GM06990 (cell line): Measurements from ENCODE around the gene POLR3E.

DNA sequence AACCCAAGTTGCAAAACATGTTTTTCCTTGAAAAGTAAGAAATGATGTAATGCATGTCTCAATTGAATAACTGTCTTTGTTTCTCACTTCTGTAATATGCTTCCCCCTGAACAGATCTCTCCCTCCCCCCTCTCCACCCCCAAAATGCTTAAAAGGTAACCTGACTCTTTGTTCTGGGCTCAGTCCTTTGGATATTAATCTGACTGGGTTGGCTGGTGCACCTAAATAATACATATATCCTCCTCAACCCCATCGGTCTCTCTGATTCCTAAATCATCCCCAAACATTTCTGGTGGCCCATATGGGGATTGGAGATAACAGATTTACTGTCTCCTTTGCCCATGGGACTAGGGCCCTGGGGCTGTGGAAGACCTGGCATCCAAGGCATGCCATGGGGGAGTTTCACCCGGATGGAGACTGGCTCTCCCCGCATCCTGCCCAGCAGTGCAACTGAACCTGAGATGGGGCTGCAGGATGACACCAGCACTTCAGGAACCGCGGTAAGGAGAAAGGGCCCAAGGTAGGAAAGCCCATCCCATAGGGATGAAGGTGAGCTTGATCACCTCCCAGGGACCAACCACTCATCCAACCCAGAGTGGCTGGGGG, 23.1 kb downstream of the ACSM1 start:
- RRBS: no CpG with 5 or more reads among the region's 5 CpGs

DNA sequence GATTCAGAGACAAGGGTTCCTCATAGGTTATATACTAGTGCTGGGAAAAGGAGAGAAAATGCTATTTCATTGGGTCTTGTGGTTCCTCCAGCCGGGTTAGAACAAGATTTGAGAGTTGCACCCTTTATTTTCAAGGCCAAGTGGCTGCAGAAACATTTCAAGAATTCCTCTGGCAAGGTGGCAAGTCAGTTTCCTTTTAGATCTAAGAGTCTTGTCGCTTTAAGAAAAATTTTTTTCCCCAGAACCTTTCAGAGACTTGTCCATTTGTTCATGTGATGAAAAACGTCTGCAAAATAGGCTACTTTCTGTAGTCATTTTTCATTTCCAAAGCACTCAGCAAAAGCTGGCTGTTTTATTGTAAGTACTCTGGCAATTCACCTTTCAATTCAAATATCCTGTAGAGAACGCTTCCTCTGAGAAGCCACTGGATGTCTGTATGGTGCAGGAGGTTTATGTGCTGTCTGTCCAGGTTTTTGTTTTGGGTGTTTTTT, 6.7 kb downstream of the THUMPD1 start:
- RRBS: no CpG with 5 or more reads among the region's 4 CpGs

DNA sequence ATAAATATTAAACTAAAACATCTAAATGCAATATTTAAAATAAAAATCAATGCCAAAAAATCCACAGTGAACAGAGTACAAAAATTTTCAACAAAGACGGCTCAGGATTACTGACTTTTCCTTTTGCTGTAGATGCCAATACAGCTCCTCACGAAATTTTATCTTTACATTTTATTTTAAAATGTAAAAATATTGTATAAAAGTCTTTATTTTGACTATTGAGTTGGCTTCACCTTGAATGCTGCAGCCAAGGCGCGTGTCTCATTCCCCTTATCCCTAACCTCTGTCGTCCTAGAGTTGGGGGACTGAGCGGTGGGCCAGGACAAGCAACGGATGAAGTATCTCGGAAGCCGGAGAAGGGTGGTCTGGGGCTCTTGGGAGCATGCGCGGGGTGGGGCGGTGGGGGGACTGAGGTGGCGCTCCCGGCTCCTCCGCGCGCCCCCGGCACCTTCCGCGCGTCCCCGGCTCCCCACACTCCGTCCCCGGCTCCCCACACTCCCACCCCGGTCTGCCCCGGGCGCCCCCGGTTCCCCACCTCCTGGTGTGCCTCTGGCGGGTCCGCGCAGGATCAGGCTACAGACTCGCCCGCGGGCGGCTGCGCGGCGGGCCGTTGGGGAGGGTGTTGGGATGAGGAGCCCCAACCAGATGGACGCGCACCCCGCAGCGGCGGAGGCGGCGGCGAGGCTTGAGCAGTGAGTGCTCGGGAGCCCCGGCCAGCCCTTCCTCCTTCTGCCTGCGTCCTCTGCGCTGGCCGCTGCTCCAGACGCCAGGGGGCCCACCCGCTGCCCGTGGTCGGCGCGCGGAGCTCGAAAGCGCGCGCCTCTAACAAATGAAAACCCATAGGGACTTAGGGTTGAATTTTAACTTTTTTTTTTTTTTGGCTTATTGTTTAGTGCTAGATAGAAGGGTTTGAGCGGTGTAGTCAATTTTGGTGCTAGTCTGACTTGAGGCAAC, 5.5 kb upstream of the CRYM start:
- RRBS: 11% methylated on average over 5 of the region's 64 CpGs

GRCh38 chr16:21300228-21301213, 22.4 kb upstream of the CRYM start:
- RRBS: 4% methylated on average over 12 of the region's 38 CpGs

DNA sequence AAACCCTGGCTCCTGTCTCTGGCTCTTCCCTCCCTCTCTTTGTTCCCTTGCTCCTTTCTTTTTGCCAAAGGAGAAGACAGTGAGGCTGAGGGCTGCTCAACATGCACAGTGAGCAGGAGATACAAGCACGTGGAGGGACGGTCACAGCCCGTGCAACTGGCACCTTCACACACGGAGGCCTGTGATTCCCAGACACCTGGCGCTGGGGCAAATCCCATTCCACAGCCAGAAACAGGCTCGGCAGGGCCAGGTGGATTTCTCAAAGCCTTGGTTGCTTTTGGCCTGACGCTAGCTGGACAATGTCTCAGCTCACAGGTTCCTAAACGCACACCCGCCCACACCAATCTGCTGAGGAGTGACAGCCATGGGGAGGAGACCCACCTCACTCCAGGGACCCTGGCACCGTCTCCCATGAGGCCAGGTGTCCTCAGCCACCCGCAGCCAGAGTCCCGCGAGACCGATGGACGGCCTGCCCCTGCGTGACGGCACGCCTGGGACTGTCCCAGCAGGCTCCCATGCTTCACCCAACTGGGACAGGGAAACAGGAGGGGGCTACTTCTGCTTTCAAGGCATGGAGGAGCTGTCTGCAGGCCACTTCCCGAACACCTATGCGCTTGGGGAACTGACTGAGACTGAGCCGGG, 85.8 kb upstream of the METTL9 start:
- RRBS: no CpG with 5 or more reads among the region's 21 CpGs

GRCh38 chr16:21519652-21520012, 79.7 kb upstream of the METTL9 start:
- RRBS: no CpG with 5 or more reads among the region's 25 CpGs

DNA sequence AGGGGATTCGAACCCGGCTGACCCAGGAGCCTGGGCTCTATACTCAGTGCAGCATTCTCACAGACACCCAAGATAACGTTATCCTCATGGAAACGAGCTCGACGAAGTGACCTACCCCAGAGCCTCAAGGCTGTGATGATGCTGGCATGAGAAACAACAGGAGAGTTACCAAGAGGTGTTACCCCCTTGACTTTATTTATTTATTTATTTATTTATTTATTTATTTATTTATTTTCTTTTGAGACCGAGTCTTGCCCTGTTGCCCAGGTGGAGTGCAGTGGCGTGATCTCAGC, 36.8 kb downstream of the NPIPB4 start:
- RRBS: no CpG with 5 or more reads among the region's 8 CpGs

DNA sequence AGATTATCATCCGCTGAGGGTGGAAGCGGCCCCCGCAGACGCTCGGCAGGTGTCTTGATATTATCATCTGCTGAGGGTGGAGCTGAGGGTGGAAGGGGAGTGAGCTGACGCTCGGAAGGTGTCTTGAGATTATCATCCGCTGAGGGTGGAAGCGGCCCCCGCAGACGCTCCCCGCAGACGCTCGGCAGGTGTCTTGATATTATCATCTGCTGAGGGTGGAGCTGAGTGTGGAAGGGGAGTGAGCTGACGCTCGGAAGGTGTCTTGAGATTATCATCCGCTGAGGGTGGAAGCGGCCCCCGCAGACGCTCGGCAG, 21.9 kb downstream of the NPIPB4 start:
- RRBS: no CpG with 5 or more reads among the region's 21 CpGs

GRCh38 chr16:22195505-22195978, 10.5 kb upstream of the EEF2K start:
- RRBS: no CpG with 5 or more reads among the region's 20 CpGs

DNA sequence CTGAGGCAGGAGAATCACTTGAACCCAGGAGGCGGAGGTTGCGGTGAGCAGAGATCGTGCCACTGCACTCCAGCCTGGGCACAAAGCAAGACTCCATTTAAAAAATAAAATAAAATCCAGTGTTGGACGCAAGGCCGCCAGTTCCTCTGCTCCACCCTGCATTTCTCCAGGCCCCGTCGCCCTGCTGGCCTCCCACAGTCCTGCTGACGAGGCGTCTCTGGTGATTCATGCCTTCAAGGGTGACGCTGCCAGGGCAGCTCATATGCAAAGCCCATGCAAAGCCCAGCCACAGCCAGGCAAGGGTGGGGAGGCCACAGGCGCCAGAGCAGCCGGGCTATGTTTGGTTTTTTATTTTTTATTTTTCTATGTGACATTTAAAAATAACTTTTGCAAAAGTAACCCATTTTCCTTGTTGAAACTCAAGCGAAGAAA, 6.5 kb upstream of the EEF2K start:
- RRBS: no CpG with 5 or more reads among the region's 13 CpGs

DNA sequence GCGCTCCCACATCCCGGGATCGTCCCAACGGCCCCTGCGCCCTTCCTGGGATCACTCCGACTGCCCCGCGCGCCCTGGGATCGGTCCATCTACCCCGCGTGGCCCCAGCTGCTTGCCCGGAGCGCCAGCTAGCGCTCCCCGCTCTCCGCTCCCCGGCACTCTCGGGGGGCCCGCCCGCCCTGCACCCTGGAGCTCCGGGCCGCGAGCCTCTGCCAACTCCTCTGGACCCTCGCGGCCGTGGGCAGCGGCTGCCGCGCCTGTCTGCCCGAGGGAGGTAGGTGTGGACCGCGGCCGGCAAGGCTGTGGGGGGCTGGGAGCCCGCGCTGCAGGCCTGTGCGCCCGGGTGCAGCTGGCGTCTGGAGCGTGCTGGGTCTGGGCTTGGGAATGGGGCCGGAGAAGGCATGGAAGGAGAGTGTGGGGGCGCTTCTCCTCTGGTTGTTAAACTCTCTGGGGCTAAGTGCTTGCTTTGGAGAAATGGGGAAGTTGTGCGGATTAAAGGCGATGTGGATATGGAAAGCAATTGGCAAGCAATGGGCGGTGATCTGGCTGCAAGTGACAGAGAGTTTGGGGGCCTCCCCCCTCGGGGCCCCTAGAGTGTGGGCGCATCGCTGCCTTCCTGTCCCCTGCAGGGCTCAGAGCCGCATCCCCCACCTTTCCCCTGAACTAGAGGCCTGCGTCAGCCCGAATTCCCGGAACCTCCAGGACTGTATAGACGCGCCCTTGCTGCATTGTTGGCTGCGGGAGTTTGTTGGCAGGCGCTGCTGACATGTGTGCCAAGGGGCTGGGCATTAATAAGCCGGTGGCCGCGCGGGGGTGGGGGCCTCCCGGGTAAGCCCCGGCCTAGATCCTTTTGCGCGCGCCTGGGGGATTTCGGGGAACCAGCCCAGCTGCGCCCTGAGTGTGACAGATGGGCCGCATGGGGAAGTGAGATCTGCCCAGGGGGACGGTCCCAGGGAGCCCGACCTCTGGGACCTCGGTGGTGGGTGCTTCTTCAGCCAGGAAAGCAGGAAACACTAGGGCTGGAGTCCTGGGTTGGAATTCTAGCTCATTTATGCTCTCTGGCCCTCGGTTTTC, 665 bp downstream of the EEF2K start:
- RRBS: 4% methylated on average over 31 of the region's 72 CpGs

DNA sequence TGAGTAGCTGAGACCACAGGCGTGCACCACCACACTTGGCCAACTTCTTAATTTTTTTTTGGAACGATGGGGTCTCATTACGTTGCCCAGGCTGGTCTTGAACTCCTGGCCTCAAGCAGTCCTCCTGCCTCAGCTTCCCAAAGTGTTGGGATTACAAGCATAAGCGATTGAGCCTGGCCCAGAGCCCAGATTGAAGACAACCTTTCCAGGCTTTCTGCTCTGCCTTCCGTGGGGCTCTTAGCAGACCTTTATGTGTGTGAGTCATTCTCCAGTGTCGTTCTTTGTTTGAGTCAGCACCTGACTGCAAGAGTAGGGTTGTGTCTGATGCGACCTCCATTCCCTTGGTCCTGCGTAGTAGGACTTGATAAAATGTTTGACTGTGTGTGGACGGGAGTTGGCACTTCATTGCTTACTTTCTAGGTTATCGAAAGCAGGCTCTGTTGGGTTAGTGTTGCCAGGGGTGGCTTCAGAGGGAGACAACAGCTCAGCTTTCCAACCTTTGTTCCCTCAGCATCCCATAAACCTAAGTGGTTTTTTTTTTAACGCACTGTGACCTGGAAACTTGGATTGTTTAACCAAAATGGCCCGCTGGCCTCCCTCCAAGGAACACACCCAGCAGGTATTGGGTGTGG, 26.4 kb downstream of the EEF2K start:
- RRBS: no CpG with 5 or more reads among the region's 12 CpGs

GRCh38 chr16:22285519-22286017, 11.6 kb upstream of the POLR3E start:
- RRBS: no CpG with 5 or more reads among the region's 6 CpGs

- RRBS: no CpG with 5 or more reads among the region's 4 CpGs
These were observed 5.2 kb upstream of the POLR3E start for GRCh38 chr16:22291853-22292593.

DNA sequence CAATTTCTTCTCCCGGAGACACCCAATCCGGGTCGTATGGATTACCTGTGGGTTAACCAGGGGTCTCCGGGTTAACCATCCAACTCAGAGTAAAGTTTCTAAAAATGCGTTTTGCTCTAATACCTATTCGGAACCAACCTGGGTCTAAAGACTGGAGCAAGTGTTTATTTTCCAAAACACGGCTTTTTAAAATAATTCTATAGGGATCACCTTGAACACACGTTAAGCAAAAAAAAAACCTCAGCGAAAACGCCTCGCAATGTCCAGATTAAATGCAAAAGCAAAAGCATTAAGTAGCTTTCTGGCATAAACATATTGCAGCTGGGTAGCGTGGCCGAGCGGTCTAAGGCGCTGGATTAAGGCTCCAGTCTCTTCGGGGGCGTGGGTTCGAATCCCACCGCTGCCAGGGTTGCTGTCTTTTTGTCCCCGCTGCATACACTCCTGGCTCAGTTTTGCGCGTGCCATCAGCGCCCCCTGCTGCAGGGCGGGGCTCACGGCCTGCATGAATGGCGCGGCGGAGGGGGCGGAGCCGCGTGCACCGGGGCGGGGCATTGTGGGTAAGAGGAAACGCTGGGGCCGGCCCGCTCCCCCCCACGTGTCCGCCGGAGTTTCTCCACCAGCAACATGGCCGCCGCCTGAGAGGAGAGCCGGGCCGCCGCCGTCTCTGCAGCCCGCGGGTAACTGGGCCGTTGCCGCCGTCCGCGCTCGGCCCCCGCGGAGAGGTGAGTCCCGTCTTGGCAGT, at the start of gene POLR3E:
Gene POLR3E (plus strand): TSS at position 594 of the 742 bp plus-strand sequence.
- RRBS: 5% methylated on average over 10 of the region's 56 CpGs

DNA sequence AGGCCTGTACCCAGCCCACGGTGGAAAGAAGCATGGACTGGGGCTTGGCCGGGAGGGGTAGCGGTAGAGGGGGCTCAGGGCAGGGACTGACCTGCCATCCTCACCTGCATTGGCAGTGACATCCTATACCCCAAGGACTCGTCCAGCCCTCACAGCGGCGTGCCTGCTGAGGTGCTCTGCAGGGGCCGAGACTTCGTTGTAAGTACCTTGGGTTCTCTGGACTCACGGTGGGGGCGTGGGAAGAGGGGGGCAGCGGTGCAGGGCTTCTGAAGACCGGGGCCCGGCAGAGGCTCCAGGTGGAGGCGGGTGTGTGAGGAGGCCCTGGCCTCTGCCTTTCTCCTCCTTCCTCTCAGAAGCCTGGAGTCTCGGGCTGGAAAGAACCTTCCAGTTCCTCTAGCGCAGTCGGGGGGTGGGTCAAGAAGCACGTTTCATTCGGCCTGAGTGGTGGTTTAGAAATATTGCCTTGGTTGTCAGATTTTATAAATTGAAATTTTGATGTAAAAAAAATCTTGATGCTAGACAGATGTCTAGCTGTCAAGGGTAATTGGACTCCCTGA, 25.6 kb downstream of the POLR3E start:
- RRBS: no CpG with 5 or more reads among the region's 19 CpGs

DNA sequence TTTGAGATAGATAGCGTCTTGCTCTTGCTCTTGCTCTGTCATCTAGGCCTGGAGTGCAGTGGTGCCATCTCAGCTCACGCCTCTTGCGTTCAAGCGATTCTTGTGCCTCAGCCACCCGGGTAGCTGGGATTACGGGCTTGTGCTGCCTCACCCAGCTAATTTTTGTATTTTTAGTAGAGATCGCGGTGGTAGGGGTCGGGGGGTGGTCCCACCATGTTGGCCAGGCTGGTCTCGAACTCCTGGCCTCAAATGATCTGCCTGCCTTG, 32.8 kb downstream of the POLR3E start:
- RRBS: no CpG with 5 or more reads among the region's 10 CpGs

DNA sequence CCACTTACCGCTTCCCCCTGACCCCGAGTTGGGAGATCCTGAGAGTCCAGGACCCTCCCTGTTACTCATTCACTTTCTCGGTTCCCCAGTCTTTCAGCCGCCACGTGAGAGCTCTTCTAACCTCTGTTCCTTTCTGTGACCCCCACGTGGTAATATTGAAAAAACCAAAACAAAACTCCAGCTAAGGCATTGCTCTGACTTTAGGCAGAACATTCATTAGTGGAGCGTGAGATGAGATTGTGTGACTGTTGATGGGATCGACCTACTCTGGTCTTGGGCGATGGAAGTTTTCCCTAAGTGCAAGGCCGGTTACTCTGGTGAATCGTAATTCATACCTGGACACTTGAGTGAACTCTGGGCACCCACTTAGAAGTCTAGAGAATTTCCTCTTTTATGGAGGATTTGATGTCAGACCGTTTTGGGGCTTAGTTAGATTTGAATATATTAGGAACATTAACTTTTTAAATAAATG, 63.4 kb upstream of the CDR2 start:
- RRBS: no CpG with 5 or more reads among the region's 12 CpGs

DNA sequence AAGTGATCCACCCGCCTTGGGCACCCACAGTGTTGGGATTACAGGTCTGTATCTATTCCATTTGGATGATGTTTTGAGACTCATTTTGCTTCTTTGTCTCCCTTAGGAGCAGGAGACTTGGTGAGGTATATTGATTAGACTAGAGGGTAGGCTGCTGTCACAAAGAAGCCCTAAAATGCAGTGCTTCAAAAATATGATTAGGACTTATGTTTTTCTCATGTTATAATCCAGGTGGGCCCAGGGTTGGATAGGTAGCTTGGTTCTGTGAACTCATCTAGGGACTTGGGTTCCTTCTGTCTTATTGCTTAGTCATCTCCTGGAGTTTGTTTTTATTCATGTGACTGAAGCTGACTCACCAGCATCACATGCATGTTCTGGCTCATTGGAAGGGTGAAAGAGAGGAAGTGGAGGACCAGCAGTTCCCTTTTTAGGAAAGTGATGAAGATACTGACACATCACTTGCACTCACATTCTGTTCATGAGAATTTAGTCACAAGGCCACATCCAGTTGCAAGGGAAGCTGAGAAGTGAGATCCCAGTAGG, 95.8 kb downstream of the NPIPB5 start:
- RRBS: no CpG with 5 or more reads among the region's 1 CpG